ENCODE measurements around a stretch of chr14.

DNA sequence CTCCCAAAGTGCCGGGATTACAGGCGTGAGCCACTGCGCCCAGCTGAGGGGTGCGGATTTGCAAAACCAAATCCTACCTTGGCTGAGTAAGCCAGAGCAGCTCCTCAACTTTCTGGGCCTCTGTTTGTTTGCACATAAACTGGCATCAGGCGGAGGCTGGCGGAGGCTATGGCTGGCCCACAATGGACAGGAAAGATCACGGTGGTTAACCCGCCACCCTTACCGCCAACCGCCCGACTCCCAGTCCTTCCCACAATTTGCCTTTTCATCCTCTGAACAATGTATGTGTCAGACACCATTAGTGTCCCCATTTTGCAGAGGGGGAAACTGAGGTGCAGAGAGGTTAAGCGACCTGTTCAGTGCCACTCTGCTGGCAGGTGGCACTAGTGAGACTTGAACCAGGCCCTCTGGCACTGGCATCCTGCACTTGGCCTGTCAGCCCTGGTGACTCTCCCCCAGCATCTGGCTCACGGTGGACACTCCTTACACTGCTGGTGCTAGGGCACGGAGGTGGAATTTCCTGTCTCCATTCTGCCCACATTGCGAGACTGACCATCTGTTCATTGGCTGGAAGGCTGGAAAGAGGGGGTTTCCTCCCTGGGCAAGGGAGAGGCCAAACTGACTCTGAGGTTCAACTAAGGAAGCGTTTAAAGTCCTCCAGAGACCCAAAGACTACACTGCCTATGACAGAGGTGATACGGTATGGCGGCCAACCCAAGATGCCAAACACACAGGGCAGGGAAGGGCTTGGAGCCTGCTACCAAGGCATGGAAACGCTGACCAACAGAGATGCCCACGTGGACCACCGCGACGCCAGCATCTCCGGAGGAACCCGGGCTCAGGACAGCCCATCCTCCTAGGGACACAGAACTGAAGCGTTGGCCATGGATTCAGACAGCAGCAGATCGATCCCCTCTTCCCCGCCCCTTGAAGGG lies 48.7 kb downstream of the CCNK start:
- PRO-cap, 10 experiments, result no peak in any of the 10 experiments

DNA sequence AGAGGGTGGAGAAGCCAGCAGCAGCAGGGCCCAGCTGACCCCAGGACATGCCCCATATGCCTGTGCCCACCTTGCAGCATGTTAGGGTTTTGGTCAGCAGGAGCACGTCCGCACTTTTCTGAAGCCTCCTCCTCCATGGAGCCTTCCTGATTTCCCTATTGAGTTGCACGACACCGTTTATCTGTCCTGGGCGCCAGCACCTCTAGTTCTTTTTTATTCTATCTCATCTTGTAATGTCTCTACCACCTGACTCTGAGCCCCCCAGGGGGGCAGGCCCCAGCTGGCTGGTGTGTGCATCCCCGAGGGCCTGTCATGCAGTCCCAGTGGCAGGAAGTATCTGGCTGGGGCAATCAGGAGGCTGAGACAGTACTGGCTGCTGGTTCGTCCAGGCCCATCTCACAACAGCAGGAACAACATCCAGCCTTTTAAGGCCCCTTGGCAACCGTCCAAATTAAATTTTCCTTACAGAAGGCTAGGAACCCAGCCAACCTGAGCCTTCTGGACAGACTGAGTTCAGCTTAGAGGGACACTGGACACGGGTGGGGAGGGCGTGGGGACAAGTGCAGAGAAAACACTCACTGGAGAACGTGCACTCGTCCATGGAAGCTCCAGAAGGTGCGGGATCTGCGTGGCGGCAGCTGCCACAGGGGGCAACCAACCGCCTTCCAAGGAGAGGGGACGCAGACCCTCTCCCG lies 39.5 kb downstream of the CCDC85C start:
- PRO-cap, 10 experiments, result peak in 3 of 10 experiments; most common plus-strand start position 505 of the sequence (in 2); most common minus-strand start position 398 of the sequence (in 3)

DNA sequence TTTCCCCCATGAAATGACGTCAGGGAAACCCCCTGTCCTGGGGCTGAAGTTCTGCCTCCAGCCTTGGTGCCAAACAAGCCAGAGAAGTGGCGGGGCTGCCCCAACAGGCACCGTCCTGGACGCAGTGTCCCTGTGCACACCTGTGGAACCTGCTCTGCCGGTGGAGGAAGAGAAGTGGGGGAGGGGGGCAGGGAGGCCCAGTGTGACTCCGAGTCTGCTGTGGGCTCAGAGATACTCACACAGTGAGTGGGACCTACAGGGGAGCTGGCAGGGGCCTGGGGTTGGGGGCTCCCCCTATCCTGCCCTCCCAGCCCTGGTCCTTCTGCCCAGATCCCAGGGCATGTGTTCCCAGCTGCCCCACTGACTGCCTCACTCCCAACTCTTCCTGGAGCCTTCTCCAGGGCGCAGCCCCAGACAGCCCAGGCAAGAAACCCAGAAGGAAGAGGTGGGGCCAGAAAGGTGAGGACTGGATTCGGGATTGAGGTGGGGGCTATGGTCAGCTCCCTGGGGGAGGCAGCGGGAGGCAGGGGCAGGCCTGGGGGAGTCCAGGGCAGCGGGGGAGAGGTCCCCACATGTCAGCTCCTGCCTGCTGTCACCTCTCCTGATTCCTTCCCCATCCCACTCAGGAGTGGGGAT lies 24.7 kb downstream of the CCDC85C start:
- PRO-cap, 10 experiments, result peak in 8 of 10 experiments; most common plus-strand start position 168 of the sequence (in 2); most common minus-strand start position 126 of the sequence (in 4)

- PRO-cap, 10 experiments, result no peak in any of the 10 experiments
Measured at GRCh38 chr14:99593931-99594513, 10.0 kb downstream of the CCDC85C start.

DNA sequence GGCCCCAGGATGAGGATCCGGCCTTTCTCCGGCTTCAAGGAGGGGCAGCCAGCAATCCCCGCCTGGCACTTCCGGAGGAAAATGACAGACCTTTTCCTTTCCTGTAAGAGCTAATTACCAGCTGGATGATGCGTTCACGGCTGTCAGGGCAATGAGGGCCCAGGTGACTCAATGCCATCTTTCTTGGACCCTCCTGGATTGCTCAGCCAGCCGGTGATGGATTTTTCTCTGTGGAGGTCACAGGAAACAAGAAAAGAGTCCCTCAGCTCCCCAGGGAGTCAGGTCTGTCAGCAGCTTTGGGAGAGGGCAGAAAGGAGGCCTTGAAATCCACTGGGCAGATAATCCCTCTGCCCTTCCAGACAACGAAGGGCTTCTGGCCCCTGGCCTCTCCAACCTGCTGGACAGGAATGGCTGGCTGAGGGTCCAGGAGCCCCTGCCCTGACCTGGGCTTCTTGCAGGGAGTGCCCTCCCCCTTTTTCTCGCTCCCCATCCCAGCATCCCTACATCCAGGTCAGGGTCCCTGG lies 16.0 kb upstream of the CCDC85C start:
- PRO-cap, 10 experiments, result no peak in any of the 10 experiments

DNA sequence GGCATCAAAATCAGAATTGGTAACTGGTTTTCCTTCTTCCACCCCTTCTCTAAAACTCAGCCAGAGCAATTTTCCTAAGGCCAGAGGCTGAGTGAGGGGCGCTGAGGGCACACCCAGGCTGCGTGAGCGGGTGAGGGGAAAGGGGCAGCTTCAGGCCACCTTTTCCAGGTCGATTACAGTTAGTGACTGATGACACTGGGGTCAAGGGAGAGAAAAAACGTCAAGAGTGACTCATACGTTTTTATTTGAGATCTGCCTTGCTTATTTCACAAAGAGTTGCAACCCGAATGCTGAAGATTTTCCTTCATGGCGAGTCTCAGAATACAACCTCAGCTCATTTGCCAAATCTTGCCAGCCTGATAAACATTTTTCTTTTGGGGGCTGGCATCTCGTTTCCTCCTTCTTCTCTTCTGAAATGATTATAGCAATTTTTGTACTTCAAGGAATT lies 46.7 kb upstream of the EVL start:
- PRO-cap, 10 experiments, result peak in 3 of 10 experiments; most common plus-strand start position 271 of the sequence (in 3); most common minus-strand start position 175 of the sequence (in 1)

DNA sequence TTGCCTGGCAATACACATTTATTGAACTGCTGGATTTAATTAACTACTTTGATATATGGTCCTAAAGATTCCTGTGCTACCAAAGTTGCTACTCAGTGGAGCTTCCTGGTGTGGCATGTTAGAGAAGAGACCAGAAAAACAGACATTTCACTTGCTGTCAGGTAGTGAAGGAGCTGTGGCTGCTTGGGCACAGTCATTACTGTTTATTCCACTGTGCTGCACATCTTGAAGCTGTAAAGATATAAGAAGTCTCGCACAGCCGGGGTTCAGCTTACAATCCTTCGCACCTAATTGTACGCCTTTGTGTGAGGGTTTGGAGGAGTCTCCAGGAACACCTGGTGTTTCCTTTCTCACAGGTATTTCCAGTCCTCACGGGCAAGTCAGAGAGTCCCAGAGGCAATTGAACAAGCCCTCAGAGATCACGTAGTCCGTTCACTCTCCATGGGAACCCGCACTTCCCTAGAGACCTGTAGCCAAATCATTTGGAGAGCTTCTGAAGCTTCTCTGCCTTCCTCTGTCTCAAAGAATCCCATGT lies 4.0 kb downstream of the EVL start:
- PRO-cap, 10 experiments, result no peak in any of the 10 experiments

- PRO-cap, 10 experiments, result no peak in any of the 10 experiments
Measured at GRCh38 chr14:100070083-100070693, 5.0 kb downstream of the EVL start.

DNA sequence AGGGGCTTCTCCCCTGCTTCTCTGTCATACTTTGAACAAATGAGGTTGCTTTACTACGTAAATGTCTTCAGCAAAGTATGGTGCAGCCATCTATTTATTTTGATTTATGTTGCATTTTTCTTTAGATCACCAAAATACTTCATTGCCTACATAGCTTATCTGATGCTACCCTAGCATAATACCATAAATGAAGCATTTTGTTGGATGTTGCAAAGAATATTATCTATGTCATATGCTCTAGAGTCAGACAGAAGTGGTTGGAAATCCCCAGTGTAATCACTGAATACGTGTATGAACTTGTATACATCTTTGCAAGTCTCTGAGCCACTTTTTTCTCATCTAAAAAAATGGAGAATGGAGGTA lies 18.4 kb downstream of the EVL start:
- PRO-cap, 10 experiments, result no peak in any of the 10 experiments

DNA sequence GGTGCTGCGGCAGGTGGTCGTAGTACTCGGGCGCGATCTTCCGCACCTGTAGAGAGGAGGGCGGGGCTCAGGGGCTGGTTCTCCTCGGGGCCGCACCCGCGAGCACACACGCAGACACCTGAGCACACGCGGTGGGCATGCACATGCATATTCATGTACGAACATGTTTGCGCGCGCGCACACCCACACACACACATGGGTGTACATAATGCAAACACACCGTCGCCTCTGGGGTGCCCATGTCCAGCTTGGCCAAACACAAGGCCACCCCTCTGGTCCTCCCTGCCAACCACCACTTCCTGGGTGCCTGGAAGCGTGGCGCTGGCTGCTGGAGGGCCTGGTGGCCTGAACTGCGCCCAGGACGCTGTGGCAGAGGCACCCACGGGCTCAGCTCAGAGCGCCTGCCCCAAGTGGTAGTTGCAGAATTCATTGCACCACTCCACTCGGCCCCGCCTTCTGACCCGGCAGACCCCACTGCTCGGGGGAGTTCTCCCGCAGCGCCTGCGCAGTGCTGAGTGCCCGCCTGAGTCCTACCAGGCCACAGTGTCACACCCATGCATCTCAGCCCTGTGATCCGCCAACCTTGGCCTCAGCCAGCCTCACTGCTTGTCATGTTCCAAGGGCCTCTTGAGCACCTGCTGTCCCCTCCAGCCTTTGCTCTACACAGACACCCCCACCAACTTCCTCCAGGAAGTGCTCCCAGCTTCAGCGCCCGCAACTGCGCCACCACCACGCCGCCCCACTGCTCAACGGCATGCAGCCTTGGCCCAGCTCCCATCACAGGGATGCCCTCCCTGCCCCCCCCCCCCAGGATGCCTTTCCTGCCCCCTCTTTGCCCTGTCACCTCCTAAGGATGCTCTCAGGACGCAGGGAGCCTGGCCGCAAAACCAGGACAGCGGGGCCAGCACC lies 12.3 kb downstream of the DEGS2 start:
- PRO-cap, 10 experiments, result no peak in any of the 10 experiments

- PRO-cap, 10 experiments, result peak in 1 of 10 experiments; most common plus-strand start chr14:100165564 (in 1); most common minus-strand start chr14:100165652 (in 1)
Measured at GRCh38 chr14:100165293-100165831, 5.9 kb upstream of the DEGS2 start.

GRCh38 chr14:100246747-100247100 lies 7.8 kb downstream of the YY1 start:
- PRO-cap, 10 experiments, result no peak in any of the 10 experiments

DNA sequence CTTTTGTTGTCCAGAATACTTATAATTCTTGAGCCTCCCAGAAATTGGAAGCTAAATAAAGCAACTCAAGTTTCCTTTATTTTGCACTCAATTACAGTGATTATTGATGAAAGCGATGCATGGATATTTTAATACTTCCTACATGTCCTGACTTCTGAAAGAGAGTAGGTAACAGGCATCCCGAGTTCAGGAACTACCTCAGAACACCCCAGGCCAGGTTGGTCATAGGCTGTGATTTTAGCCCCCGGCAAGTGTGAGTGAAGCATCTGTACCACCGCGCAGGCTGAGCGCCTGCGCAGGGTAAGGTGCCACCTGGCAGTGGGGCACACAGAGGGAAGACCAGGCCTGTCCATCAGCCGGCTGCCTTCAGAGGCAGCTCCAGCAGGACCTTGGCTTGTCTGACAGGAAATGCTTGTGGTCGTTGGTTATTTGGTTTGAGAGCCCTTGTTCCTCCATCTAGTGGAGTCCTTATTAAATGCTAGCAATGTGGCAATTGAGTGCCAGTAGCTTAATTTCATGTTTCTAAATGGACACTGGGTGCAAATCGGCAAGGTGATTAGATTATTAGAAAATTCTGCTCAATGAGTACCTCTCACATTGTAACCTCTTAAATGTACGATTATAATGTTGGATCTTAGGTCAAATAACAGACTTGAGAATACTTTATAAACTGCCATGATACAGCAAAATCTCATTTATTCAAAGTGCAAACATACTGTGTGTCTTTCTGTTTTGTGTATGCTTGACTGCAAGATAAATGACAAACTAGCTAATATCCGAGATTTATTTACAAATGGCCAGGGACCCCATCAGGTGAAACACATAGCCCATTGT lies 27.5 kb downstream of the SLC25A29 start:
- PRO-cap, 10 experiments, result no peak in any of the 10 experiments

GRCh38 chr14:100296935-100297962 lies 9.0 kb downstream of the SLC25A29 start:
- PRO-cap, 10 experiments, result no peak in any of the 10 experiments

- PRO-cap, 10 experiments, result peak in 9 of 10 experiments; most common plus-strand start chr14:100305078 (in 9); most common minus-strand start chr14:100304857 (in 2)
Measured at GRCh38 chr14:100304792-100305204, 1.4 kb downstream of the SLC25A29 start.

GRCh38 chr14:100324956-100325817 lies 2.0 kb downstream of the SLC25A47 start:
- PRO-cap, 10 experiments, result no peak in any of the 10 experiments

- PRO-cap, 10 experiments, result no peak in any of the 10 experiments
Measured at GRCh38 chr14:100409888-100410423, 33.7 kb downstream of the WDR25 start.

- PRO-cap, 10 experiments, result no peak in any of the 10 experiments
Measured at GRCh38 chr14:100572939-100573408, 14.2 kb downstream of the BEGAIN start.

- PRO-cap, 10 experiments, result peak in 7 of 10 experiments; most common plus-strand start chr14:100586579 (in 7); most common minus-strand start chr14:100587094 (in 6)
Measured at GRCh38 chr14:100586305-100587189, 670 bp downstream of the BEGAIN start.

DNA sequence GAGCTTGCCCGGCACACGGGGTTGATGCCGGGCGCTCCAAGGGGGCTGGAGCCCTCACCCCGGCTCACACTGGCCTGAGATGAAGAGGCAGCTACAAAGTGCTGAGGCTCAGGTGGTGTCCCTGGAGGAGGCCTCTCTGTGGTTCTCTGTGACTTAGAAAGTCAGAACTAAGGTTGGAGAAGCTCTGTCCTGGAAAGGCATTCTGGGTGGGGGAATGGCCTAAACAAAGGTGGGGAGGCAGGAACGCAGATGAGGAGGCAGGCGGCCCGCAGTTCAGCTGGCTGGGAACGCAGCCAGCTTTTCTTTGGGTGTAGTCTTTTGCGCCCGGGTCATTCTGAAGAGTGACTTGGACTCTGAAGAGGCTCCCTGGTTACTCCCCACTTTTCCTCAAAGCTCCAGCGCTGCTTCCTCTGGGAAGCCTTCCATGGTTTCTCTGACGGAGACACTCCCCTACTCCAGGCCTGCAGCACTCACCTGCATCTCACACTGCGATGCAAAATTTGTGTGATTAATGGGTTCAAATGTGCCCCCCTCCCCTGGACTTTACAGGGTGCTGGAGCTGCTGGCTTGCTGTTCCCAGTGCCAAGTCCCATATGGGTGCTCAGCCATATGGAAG lies 50.5 kb upstream of the DLK1 start:
- PRO-cap, 10 experiments, result no peak in any of the 10 experiments

Data from Metastatic Breast Carcinoma in the Brain (tissue), 10 donors.